Metastatic Lung Carcinoma in the Adrenal Gland (tissue), 1 donor: ENCODE results near the genes NIBAN1, IVNS1ABP and PDC.

DNA sequence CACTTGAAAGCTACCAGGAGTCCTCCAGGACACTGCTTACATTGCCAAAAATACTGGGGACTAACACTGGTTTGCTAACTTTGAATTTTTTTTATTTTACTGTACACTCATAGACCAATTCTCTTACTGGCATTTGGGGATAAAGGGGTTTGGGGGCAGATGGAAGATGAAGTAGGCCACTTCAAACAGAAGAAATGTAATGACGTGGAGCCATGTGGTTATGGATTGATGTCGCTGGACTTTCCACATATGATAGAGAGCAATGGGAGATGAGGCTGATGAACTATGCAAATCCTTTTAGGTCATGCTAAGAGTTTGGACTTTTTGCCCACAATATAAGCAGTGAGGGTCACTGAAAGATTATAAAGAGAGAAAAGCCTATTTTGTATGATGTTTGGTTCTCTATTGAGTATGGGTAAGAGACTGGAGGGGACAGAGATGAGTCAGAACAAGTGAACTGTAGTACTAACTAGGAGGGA is 9.1 kb downstream of the C1orf21 start:
- PRO-cap: no peak

DNA sequence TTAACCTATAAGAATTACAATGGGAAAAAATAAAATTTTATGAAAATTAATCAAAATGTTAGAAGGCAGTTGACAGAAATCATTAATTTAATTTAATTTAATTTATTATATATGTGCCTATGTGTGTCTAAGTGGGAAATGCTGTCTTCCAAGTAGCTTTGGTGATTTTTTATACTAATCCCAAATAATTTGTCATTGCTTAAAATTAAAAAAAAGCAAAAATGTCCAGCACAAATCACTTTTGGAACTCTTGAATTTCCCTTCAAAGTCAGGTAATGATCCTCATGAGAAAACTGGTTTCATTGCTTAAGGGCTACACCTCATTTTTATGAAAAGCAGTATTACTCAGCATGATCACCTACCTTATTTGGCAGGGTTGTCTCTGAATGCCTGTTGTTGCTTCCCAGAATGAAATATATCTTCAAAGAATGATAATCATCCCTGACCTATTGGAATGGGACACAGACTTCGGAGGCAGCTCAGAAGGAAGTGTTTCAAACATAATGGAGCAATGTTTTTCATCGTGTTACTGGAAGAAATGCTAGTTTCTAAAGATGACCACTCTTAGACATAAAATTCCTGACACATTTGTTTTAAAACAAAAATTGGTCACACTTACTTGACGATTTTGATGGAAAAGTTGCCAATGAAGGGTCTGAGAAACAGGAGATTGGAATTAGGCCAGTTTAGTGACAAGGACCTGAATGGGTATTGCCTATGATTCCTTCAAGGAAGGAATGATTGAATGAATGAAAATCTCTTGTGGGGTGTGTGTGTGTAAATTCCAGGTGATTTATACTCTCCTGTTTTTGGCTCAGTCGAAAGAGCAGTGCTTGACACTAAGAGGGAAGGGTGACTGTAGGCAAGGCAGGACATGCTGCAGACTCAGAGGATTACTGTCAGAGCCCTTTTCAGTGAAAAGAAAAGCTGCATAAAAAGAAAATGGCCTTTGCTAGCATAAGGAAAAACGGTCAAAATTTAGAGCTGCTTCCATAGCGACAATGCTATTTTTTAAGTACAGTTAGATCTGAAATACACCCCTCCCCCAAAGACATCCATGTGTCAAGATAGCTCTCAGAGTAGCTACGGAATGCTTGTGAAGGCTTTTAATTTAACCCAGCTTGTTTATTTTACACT is 29.9 kb downstream of the C1orf21 start:
- PRO-cap: no peak

- PRO-cap: no peak
Observed at GRCh38 chr1:184480522-184481088, 93.8 kb downstream of the C1orf21 start.

DNA sequence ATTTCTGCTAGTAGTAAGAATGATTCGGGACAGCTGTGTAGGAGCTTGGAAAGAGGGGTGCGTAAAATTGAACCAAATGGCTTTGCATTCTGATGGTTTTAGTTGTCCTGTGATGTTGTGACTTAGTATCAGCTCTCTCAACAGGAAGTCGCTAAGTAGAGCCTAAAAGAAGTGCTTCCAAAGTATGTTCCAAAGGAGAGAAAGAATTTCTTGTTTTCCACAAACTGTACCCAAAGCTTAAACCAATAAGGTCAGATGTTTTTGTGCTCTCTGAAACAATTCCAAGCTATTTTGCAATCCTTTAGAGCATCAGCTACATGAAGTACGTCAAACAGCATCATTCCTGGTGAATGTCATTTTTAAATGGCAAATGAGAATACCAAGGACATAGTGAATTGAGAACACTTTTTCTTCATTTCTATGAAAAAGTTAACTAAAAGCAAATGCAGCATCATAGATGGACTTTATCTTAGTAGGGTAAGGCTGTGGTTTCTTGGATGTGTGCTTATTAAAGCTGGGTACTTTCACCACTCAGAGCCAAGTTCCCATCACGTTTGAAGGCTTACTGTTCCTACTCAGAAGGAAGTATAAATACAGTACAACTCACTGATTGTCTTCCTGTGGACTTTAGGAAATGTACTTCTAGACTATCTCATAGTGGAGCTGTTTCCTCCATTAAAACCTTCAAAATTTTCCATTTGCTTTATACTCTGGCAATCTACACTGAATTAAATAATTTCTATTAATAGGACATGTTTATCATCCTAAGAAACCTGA is 148.6 kb downstream of the C1orf21 start:
- PRO-cap: no peak

- PRO-cap: no peak
Observed at GRCh38 chr1:184556595-184557288, 169.9 kb downstream of the C1orf21 start.

- PRO-cap: no peak
Observed at GRCh38 chr1:184576688-184577550, 177.7 kb downstream of the EDEM3 start.

GRCh38 chr1:184753636-184754484 is 798 bp downstream of the EDEM3 start:
- PRO-cap: unidirectional peak, plus-strand start at chr1:184754102

DNA sequence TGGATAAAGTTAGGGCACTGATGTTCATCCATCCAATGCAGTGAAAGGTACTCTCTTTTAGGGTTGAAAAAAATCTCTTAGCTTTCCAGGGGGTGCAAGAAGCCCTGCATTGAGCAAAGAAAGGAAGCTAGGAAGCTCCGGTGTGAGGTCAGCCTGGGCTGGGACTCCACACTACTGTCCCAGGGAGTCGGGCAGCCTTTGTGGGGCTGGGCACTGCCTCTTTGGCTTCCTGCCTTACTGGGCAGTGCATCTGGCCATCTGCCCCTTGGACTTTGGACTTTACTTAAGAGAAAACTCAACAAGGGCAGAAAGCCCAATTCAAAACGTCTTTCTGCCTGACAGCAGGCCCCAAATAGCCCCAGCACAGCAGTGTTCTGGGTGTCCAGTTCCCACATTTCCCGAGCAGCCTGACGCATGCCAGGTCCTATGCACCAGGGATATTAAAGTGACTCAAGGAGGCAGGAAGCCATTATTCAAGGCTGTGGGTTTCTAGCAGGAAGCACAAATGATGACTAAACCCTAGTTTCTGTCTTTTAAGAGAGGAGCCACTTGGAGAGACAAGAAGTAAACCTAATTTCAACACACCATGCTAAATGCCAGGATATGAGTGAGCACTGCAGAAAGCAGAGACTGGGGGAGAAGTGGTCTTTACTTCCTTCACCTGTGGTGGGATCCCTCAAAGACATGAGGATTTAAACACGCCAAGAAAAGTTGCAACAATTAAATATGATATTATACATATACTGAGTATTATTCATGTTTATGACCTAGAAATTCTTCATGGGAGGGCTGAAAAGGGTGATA is 37.9 kb upstream of the EDEM3 start:
- PRO-cap: no peak

GRCh38 chr1:184838615-184839177 is 84.0 kb upstream of the EDEM3 start:
- PRO-cap: no peak

DNA sequence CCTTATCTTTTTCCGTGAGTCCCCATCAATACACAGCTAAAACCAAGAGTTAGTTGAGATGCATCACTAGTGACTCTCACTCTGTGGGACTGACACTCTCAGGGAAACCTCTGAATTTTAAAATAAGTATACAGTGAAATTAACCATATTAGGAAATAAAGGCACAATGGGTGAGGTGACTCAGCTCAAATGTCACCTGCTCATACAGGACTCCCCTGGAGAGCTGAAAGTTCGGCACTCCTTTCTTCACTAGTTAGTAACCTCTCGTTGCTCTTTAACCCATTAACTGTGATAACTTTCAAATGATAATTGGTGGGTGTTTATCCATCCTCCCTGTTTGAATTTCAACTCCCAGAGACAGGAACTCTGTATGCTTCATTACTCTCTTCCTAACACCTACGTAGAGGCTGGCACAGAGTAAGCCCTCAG is 91.3 kb downstream of the NIBAN1 start:
- PRO-cap: no peak

- PRO-cap: unidirectional peak, minus-strand start at chr1:184974453; bidirectional peak, plus-strand start at chr1:184974597, minus-strand start at chr1:184974537
Observed at GRCh38 chr1:184973899-184975044, at the start of gene NIBAN1. Gene NIBAN1 (minus strand): TSS chr1:184974508.

DNA sequence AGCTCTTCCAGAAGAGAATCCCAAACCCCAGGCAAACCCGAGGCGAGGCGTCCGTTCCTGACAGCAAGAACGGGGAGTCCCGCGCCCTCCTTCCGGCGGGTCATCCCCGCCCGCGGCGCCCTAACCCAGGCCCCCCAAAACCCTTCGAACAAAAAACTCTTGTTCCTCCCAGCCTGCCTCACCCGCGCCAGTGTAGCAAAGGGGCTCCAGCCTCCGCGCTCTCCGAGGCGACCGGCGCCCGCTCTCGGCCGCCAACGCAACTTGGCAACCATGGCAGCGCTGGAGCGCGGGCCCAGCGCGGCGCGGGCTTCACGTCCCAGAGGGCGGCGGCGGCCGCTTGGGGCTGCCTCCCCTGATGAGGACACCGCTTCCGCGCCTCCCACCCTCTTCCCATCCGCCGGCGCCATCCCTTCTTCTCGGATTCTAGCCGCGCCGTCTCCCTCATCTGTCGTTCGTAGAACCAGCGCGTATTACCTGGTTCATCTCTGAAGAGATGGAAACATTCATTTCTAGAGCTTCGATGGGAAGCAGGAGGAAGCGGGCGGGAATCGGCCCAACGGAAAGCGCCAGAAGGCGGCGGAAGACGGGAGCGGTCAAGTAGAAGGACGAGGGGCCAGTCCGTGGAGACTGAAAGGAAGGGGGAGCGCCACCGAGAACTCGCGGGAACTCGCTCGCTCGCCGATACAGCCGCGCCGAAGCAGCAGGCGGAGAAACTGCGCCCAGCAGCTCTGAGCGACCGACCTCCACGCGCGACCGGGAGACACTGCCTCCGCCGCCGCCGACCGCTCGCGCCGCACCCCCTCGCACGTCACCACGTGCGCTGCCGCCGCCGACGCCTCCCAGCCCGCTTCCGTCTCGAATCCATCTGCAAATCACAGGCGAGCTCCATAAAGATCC is at the start of gene IVNS1ABP:
Gene IVNS1ABP, minus strand, starts transcription at position 765 of the 897 bp plus-strand sequence.
- PRO-cap: bidirectional peak, plus-strand start outside the sequence, minus-strand start at position 762 of the sequence

DNA sequence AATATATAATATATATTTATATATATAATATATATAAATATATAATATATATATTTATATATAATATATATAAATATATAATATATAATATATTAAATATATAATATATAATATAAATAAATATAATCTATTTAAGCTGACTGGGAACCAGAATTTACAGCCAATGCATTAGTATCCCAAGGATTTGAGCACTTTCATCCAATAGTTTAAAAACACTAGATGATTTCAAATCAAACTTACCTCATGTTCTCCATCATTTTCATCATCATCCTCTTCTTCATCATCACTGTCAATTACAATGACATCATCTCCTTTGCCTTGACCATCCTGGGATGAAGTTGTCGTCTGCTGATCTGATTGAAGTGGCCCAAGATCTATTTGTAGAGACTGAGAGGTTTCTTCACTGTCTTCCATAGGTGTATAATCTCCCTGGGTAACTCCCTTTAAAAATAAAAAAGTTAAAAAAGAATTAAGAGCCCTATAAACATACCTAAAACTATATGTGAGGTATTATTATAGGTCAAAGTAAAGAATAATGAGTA is 31.2 kb downstream of the PRG4 start:
- PRO-cap: no peak

- PRO-cap: no peak
Observed at GRCh38 chr1:186460958-186461284, at the start of gene PDC. Gene PDC (minus strand): TSS chr1:186461114.

- PRO-cap: no peak
Observed at GRCh38 chr1:186681111-186681601, 933 bp upstream of the PTGS2 start.

- PRO-cap: no peak
Observed at GRCh38 chr1:187073000-187073668, 244.4 kb downstream of the PLA2G4A start.

- PRO-cap: no peak
Observed at GRCh38 chr1:187128581-187128961, 299.8 kb downstream of the PLA2G4A start.

- PRO-cap: no peak
Observed at GRCh38 chr1:188167284-188167594, 1338.5 kb downstream of the PLA2G4A start.

GRCh38 chr1:188272071-188272568 is 1443.4 kb downstream of the PLA2G4A start:
- PRO-cap: no peak

DNA sequence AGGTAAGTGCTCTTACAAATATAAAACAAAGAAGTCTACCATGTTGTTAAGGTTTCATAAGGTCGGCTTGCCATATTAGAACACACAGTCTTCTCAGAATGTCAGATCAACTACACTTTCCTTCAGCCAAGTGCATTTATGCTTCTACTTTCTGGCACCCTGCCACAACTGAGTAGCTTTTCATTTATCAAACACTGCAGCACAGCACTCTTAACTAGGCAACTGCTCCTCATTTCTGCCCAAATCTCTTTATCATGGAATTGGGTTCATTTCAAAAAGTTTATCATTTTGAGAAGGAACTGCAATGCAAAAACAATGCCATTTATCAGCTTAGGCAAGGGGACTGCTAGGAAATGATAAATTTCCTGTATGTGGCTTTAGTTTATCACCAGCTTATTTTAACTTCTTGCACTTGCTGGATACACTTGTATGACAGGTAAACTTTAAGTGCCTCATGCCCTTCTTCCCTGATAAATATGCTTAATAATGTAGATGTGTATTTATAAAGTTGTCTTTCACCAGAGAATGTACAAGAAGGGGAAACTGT is 334.5 kb upstream of the RGS18 start:
- PRO-cap: no peak